ENCODE data around the genes SENP8, PKM and BBS4.

DNA sequence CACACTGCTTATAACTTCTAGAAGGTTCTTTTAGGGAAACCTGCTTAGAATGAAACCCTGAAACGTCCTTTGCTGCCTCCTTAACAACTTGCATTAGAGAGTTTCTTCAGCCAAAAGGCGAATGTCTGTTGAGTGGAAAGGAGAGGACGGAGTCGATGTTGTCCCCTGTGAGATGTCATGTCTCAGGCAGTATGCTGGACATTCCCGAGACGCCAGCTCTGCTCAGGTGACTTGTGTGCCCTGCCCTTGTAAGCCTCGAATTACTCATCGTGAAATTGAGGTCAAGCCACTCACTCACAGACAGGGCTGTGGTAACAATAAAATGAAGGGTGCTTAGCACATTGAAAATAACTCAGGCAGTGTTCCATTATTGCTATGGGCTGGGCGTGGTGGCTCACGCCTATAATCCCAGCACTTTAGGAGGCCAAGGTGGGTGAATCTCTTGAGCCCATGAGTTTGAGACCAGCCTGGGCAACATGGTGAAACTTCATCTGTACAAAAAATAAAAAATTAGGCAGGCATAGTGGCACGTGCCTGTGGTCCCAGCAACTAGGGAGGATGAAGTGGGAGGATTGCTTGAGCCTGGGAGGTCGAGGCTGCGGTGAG, 214.3 kb downstream of the THSD4 start:
- PRO-cap, 3 experiments: no peak in any of the 3 experiments

DNA sequence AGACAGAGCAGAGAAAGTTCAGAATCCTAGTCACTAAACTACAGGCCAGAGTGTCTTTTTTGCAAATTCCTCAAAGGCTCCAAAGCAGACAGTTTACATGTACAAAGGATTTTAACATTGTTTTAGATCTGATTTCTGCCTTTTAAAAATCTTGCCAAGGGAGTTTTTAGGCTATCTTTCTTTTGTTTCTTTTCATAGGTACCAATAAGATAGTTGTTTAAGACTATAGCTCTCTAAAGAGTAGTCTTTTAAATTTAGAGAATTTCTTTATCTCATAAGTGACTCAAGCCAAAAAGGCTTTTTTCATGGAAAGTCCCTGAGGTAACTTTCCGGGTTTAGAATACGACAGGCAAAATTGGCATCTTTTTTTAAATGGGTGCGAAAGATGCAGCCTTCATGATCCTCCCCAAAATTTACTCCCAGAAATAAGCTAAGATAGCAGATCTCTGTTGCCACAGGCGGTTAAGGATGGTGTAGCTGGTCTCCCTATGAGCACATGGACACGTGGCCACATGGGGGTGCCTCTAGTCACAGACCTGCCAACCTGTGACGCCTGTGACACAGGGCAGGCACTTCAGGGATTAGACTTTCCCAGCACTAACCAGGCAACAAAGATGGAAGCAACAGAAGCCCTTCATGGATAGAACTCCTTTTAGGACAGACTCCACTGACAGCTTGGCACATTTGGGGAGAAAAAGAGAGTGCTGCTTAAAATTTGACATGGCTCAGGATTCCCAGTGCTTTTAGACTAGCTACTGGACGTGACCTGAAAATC, 320.1 kb downstream of the THSD4 start:
- PRO-cap, 3 experiments: no peak in any of the 3 experiments

DNA sequence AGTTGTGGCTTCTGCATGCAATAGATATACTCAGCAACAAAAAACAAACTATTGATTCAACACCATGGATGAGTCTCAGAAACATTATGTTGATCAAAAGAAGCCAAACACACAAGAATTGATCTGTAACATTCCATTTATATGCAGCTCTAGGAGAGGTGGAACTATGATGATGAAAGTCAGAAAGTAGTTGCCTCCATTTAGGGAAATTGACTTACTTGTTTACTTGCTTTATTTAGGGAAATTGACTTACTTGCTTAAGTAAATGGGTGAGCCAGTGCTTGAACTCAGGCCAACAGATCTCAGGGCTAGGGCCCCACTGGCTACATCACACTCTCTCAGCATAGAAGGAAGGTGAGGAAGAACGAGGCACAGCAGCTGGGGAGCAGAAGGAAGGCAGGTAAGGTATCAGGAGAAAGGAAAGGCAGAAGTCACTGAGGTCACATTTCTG, 296.5 kb upstream of the NR2E3 start:
- PRO-cap, 3 experiments: no peak in any of the 3 experiments

- PRO-cap, 3 experiments: no peak in any of the 3 experiments
These were observed 243.1 kb upstream of the NR2E3 start for GRCh38 chr15:71567112-71567805.

DNA sequence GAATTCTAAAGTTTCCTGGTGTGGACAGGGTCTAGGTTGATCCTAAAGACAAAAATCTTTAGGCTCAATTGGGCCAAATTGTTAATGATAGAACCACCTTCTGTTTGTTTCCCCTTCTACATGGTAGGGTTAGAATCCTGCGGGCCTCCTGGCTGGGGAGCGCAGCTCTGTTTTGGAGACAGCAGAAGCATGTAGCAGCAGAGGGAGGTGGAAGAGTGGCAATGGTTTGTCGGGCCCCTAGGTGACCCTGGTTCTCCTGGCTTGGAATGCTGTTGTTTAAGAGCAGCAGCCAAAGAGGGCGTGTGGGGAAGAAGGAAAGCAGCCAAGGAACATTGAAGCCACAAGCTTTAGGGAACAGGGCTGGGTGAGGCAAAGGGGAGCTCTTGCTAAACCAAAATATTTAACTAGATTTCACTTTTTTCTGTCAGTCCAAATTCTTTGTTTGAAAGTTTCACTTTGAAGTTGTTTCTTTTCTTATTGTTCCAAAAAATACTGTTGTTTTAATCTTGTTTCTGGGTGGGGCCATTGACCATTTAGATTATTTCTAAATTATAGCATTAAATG, 213.7 kb upstream of the NR2E3 start:
- PRO-cap, 3 experiments: no peak in any of the 3 experiments

DNA sequence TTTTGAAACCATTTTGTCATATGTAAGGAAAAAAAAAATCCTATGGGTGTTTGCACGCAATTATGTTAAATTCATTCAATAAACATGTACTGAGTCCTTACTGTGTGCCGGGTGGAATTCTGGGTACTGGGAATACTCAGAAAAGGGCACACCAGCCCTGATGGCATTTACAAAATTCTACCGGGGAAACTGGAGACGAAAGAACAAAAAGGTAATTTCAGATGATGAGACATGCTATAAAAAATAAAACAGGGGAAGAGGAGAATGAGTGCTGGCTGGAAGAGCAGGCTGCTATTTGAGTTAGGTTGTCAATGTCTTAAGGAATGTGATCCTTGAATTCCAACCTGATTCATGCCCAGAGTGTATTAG, 127.1 kb upstream of the NR2E3 start:
- PRO-cap, 3 experiments: no peak in any of the 3 experiments

DNA sequence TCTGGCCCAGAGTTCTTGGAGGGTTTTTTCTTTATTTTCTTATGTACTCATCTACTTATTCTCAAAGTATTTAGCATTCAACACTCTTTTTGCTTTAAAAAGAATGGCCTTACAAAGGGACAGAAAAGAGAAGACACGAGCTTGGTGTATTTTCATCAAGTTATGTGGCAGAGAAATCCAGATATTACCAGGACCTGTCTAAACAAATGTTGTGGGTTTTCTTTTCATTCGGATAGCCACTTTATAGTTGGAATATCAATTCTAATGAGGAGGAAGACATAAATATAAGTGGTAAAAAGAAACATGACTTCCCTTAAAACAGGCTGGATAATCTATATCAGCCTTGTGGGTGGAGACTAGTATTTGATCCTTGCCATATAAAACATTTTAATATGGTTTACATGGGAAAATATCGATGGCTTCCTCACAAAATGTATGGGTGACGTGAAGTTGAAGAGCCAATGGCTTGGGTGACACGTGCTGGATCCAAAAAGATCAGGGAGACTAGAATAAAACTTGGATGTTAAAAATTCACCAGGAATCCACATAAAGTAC, 29.5 kb upstream of the NR2E3 start:
- PRO-cap, 3 experiments: no peak in any of the 3 experiments

DNA sequence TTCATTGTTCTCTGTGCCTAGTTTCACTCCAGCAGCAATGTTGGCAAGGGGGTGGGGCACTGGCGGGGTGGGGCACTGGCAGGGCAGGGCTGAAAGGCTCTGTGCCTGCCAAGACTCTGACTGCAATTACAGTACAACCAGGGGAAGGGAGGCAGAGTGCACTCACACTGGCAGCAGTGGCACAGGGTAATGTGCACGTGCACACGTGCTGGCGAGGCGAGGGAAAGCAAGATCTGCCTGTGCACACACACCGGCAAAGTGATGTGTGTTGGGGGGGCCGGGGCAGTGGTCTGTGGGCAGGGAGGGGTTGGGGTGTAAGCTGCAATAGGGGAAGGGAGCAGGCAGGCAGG, 31.6 kb downstream of the MYO9A start:
- PRO-cap, 3 experiments: no peak in any of the 3 experiments

- PRO-cap, 3 experiments: peak in 3 of 3 experiments; most common plus-strand start chr15:72118303 (in 1); most common minus-strand start chr15:72118558 (in 2)
These were observed at the start of gene SENP8 for GRCh38 chr15:72118227-72118859. SENP8 (plus strand) TSS chr15:72118403.

GRCh38 chr15:72210269-72210595, 12.6 kb upstream of the GRAMD2A start:
- PRO-cap, 3 experiments: no peak in any of the 3 experiments

DNA sequence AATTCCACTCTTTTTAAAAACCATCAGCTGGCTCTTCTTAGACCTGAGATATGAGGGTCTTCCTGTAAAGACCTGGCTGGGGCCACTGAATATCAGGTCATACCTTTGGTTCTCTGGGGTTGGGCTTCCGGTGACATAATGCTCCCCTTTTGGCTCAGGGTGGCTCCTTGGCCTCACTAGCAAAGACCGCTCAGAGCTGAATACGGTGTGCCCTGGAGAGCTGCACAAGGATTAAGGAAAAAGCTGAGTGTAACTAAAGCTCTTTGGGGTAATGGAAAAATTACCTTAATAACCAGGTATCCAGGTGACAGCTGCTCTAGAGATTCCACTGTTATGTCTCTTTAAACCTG, 9.9 kb downstream of the PKM start:
- PRO-cap, 3 experiments: no peak in any of the 3 experiments

DNA sequence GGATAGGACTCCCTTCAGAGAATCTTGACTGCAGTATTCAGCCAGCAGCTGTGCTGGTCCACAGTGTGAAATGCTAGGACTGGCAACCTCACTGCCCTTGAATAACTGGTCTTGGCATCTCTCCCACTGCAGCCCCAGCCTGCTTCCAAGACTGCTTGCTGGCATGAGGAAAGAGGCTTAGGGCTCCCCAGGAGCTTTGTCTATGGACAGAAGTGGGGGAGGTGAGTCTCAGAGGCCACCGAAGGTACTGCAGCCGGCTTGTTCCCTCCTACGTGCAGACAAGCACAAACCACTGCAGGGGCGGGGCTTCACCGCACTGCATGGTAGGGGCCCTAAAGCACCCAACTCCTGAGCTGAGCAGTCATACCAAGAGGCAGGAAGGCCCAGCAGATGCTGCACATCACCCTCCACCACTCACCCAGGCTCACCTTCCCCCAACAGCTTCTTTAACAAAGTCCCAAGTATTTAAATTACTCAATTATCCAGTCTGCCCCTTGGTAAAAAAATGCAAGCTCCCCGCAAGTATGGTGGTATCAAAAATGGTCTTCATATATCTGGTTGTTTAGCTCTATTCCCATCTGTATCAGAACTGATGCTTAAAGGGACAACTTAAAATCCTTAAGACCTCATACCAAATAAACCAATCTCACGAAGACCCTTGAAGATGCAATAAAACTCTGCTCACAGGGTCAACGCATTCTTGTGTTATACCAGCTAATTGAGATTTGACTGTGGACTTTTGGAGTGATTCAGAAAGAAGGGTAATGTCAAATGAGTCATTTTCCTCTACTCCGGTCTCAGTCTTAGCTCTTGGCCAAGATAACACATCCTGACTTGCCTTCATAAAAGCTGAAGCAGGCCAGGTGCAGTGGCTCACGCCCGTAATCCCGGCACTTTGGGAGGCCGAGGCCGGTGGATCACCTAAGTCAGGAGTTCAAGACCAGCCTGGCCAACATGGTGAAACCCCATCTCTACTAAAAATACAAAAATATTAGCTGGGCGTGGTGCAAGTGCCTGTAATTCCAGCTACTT, 4.1 kb downstream of the PKM start:
- PRO-cap, 3 experiments: peak in 3 of 3 experiments; most common plus-strand start position 364 of the sequence (in 3); most common minus-strand start position 103 of the sequence (in 2)

- PRO-cap, 3 experiments: no peak in any of the 3 experiments
These were observed 3.2 kb downstream of the PKM start for GRCh38 chr15:72227931-72228061.

DNA sequence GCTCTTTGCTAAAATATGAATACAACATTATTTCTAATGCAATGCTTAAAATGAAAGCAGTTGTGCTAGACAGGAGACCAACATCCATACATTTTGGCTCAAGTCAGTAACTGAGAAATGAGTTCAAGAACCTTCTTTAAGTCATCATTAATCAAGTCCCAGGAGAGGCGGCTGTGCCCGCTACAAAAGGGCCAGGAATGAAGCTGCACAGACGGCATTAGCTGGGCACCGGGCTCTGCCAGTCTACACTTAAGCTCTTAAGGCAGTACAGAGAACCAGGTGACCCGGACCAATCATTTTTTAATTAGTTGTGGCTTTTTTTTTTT, 3.0 kb downstream of the PKM start:
- PRO-cap, 3 experiments: peak in 2 of 3 experiments; most common plus-strand start position 214 of the sequence (in 1); most common minus-strand start position 237 of the sequence (in 1)

DNA sequence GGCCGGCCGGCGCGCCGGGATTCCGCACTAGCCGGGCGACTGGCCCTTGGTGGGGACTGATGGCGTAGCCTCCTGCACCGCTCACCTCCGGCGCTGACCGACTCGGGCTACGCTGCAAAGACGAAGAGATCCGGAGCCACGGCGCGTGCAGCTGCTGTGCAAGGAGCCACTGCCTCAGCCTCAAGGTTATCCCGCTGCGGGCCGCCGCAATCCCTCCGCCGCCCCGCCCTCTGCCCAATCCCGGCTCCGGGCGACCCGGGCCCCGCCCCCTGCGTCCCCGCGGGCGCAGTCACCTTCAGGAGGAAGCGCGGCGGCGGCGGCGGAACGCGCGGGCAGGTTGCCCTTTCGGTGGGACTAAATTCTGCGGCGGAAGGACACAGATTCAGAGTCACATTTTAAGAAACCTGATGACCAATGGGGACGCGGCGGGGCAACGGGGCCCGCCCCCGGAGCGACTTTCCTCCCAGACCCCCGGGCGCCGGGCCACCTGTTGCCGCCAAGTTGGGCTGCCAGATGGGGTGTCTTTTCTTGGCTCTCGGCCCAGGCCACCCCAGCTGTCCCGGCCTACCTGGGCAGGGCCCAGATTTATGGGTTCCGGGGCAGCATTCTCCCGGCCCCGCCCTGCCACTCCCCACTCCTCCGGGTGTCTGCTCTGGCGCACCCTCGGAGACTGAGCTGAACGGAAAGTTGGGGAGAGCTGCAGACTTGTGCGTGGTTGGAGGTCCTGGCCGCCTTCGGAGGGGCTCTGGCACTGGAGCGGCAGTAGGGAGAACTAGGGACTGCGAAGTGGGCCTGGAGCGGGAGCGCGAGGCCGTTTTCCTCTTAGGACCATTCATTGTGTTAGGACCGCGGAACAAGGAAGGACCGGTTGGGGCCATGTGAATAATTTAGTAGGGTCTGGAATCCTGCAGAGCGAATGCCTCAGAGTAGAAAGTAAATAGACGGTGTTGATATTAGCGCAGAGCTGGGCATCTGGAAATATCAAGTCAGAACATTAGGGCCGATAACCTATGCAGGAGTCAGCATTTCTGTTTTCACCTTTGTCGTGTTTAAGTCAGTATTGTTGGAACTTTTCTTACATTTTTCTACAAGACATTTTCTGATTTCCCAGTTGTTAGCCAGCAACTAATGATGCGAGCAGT, at the start of gene PKM:
Gene PKM, minus strand, starts transcription at position 160 of the 1,142 bp plus-strand sequence.
- PRO-cap, 3 experiments: peak in 3 of 3 experiments; most common plus-strand start position 831 of the sequence (in 3); most common minus-strand start position 160 of the sequence (in 3)

GRCh38 chr15:72237213-72237743, 6.3 kb upstream of the PKM start:
- PRO-cap, 3 experiments: no peak in any of the 3 experiments

- PRO-cap, 3 experiments: no peak in any of the 3 experiments
These were observed 72.7 kb upstream of the GOLGA6B start for GRCh38 chr15:72581718-72582292.

DNA sequence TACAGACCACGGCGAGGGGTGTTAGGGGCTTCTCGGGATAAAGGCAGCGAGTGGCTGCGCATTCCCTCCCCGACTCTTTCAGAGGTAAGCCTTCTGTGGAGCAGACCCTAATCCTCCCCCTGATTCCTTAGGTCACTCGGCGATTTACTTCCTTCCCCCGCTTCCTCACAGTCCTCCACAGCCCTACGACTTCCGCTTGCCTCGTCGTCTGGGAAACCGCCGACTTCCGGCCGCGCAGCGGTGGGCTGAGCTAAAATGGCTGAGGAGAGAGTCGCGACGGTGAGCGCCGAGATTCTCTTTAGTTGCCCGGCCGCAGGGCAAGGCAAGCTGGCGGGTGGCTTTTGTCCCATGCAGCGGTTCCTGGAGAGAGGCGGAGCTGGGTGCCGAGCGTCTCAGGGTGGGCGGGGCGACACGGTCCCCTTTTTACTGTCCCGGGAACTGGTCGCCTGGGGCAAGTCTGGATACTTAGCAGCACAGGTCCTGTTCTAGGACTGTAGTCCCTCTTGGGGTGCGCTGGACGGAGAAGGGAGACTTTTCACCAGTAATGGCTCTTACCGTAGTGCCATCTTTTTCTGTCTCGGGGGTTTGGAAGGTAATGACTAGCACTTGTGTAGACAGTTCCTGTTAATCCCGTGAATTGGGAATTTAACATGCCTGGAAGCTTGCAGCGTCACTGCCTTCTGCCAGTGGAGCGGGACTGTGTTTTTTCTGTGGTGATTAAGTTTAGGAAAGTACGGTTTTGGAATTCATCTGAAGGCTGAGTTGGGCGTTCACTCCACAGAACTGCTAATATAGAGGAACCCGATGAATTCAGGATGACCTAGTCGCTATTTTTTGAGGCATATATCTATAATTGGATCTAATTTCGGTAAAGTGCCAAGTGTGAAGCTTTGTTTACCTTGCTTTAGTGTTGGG, at the start of gene BBS4:
Gene BBS4, plus strand, starts transcription at position 235 of the 915 bp plus-strand sequence.
- PRO-cap, 3 experiments: peak in 3 of 3 experiments; most common plus-strand start position 253 of the sequence (in 3); most common minus-strand start position 362 of the sequence (in 2)

- PRO-cap, 3 experiments: no peak in any of the 3 experiments
These were observed 31.1 kb downstream of the ADPGK start for GRCh38 chr15:72752336-72753067.

DNA sequence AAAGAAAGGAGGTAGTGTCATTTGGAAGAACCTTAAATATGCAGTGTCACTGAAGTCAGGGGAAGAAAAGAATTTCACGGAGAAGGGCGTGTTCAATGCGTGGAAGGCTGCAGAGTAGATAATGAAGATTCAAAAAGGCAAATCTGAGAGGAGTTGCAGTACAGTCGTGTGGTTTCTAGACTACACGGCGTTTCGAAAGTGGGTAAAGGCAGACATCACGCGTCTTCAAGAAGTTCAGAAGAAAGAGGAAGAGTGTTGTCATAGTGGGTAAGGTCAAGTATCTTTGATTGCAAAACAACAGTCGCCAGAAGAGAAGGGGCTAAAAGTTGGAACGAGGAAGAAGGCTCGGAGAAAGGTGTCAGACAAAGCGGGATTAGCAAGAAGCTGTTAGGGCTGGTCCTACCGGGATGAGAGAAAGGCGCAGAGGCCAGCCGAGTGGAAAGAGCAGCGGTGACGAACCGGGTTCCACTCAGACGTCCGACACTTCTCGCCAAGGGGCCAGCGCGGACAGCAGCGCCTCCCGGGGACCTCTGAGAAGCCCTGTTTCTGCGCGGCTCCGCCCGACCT, 632 bp downstream of the ADPGK start:
- PRO-cap, 3 experiments: peak in 1 of 3 experiments; most common plus-strand start position 472 of the sequence (in 1); most common minus-strand start position 200 of the sequence (in 1)

All from Metastatic Breast Carcinoma in the Ovary (tissue), 3 donors.